Metanephros (tissue), 2 donors: ENCODE results near the genes RAB36 and BCR.

GRCh38 chr22:22123536-22123817, 121.1 kb upstream of the VPREB1 start:
- RAMPAGE, long total RNA: no peak

DNA sequence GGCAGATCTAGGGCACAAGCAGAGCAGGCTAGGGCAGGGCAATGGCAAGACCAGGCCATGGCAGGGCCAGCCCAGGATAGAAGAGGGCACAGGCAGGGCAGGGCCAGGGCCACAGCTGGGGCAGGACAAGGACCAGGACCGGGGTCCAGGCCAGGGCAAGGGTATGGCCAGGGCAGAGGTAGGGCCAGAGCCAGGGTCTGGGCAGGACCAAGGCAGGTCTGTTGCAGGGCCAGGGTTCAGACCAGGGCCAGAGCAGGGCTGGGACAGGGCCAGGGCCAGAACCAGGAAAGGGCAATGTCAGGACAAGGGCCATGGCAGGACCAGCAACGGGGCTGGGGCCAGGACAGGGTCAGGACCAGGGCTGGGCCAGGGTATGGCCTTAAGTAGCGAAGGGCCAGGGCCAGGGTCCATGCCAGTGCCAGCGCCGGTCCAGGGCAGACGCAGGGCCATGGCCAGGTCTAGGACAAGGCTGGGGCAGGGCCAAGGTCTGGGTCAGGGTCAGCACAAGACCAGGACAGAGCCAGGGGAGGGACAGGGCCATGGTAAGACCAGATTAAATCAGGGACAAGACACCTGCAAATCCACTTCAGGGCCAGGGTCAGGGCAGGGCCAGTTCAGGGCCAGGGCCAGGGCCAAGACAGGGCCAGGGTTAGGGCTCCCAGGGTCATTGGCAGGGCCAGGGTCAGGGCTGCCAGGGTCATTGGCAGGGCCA, 47.1 kb downstream of the VPREB1 start:
- RAMPAGE, long total RNA: no peak

DNA sequence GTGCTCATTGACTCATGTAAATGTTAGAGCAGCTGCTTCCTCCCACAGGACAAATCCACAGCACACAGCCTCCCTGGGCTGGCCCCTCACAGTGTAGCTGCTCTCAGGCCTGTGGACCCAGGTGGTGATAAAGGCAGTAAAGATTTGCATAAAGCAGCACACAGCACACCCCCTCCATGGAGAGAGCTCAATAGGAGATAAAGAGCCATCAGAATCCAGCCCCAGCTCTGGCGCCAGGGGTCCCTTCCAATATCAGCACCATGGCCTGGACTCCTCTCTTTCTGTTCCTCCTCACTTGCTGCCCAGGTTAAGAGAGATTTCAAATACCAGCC, 113.8 kb downstream of the ZNF280B start:
- RAMPAGE, long total RNA: no peak

GRCh38 chr22:22519539-22519883, 559 bp downstream of the ZNF280A start:
- RAMPAGE, long total RNA: no peak

DNA sequence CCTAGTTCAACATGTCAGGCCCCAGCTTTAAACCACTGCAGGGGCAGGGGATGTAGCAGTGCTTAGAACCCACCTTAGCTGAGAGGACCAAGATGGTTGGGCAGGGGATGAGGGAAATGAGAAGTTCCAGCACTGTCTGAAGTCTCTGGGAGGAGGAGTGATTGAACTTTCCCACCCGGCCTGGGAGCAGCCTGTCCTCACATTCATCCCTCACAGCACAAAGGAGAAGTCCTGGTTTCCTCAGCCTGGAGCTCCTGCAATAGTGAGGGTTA, 28.5 kb upstream of the PRAME start:
- RAMPAGE, long total RNA: no peak

DNA sequence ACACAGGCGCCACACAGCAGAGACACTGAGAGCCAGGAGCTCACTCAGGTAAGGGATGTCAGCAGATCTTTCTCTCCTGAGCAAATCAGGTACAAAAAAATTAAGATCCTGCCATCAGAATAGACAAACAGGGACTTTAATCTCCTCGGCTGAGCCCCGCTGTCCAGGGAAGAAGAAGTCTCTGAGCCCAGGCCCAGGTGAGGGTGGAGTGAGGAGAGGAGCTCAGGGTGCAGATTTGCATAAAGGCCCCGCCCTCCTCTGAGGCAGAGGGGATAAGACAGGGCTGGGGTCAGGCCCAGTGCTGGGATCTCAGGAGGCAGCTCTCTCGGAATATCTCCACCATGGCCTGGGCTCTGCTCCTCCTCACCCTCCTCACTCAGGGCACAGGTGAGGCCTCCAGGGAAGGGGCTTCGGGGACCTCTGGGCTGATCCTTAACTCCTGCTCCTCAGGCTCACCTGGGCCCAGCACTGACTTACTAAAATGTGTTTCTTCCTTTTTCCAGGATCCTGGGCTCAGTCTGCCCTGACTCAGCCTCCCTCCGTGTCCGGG, 89.9 kb downstream of the GGTLC2 start:
- RAMPAGE, long total RNA: no peak

GRCh38 chr22:22884877-22886015, 2.4 kb upstream of the IGLL5 start:
- RAMPAGE, long total RNA: no peak

DNA sequence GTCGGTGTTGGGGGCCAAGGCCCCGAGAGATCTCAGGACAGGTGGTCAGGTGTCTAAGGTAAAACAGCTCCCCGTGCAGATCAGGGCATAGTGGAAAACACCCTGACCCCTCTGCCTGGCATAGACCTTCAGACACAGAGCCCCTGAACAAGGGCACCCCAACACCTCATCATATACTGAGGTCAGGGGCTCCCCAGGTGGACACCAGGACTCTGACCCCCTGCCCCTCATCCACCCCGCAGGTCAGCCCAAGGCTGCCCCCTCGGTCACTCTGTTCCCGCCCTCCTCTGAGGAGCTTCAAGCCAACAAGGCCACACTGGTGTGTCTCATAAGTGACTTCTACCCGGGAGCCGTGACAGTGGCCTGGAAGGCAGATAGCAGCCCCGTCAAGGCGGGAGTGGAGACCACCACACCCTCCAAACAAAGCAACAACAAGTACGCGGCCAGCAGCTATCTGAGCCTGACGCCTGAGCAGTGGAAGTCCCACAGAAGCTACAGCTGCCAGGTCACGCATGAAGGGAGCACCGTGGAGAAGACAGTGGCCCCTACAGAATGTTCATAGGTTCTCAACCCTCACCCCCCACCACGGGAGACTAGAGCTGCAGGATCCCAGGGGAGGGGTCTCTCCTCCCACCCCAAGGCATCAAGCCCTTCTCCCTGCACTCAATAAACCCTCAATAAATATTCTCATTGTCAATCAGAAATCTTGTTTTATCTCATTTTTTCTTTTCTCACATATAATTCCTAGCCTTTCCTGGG, 13.3 kb downstream of the IGLL5 start:
- RAMPAGE, long total RNA: no peak

GRCh38 chr22:23144857-23146004, at the start of gene RAB36:
Gene RAB36, plus strand, starts transcription at chr22:23145477.
- RAMPAGE, long total RNA: no peak

- RAMPAGE, long total RNA: no peak
Measured at GRCh38 chr22:23152326-23153385, 7.4 kb downstream of the RAB36 start.

- RAMPAGE, long total RNA: no peak
Measured at GRCh38 chr22:23180301-23181299, at the start of gene BCR. Gene BCR, plus strand, starts transcription at chr22:23180509.

GRCh38 chr22:23192608-23192931, 12.3 kb downstream of the BCR start:
- RAMPAGE, long total RNA: no peak

DNA sequence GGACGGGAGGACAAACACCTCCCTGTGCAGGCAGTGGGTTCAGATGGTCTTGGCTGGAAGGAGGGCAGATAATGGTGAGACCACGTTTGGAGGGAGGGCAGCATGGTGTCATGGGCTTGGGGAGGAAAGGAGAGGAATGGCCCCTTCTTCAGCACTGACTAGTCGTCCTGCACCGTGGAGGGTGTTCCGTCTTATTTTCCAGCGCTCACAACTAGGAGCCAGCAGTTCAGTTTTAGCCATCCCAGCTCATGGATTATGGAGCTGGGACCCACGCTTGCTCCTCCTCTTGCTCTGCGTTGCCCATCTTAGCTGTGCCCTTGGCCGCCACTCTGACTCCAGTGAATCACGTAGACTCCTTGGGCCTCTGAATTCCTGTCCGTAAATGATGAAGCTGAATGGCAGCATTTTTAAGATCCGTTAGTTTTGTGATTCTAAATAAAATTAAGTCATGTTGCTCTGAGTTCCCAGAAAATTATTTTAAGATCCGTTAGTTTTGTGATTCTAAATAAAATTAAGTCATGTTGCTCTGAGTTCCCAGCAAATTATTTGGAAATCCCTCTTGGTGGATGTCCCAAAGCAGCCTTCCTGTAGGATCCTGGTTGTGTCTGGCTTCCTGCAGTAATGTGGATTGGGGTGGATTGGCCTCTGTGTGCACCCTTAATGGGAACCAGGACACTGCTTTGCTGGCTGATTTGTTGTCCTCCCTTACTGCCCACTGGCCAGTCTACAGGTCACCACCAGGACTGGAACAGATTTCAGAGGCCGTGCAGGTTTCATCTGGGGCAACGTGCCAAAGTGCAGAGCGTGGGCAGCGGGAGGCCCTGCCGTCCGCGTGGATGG, 23.9 kb downstream of the BCR start:
- RAMPAGE, long total RNA: no peak

- RAMPAGE, long total RNA: no peak
Measured at GRCh38 chr22:23244853-23245838, 64.8 kb downstream of the BCR start.

- RAMPAGE, long total RNA: no peak
Measured at GRCh38 chr22:23265103-23265534, 84.8 kb downstream of the BCR start.

DNA sequence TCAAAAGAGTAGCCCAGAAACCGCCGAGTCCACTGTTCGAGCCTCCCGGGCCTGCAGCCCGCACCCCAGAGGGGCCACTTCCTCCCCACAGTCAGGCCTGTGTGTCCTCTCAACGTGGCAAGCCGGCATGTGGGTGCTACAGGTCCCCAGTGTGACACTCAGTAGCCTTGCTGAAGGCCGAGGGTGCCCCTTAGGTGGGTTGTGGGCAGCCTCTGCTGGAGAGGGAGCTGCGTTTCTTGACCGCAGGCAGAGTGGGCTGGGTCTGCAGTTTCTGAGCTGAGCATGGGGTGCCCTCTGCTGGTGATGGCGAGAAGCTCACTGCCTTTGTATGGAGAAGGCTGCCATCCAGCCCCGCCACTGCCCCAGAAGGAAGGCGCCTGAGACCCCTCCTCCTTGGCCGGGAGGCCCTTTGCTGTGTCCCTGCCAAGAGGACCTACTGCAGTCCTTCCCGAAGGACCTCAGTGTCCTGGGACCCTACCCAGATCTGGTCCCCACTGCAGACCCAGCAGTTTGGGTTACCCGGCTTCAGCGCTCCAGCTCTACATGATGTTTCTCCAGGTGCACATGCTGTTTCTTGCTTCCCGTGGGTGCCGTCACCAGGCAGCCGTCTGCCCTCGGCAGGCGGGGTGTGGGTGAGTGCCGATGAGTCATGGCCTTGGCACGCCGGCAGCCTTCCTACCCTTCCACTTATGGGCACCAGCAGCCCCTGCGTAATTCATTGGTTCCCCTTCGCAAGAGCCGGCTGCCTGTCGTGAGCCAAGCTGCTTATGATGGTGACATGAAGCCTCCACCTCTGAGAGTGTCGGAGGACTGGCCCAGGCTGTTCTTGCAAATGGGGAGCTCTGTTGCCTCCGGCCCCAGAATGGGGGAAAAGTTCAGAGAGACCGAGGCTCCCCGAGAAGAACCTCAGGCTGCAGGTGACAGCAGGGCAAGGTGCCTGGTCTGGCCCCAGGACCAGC, 101.7 kb downstream of the BCR start:
- RAMPAGE, long total RNA: no peak

GRCh38 chr22:23292226-23292981, 112.1 kb downstream of the BCR start:
- RAMPAGE, long total RNA: no peak

- RAMPAGE, long total RNA: no peak
Measured at GRCh38 chr22:23539565-23539987, 40.5 kb downstream of the IGLL1 start.

DNA sequence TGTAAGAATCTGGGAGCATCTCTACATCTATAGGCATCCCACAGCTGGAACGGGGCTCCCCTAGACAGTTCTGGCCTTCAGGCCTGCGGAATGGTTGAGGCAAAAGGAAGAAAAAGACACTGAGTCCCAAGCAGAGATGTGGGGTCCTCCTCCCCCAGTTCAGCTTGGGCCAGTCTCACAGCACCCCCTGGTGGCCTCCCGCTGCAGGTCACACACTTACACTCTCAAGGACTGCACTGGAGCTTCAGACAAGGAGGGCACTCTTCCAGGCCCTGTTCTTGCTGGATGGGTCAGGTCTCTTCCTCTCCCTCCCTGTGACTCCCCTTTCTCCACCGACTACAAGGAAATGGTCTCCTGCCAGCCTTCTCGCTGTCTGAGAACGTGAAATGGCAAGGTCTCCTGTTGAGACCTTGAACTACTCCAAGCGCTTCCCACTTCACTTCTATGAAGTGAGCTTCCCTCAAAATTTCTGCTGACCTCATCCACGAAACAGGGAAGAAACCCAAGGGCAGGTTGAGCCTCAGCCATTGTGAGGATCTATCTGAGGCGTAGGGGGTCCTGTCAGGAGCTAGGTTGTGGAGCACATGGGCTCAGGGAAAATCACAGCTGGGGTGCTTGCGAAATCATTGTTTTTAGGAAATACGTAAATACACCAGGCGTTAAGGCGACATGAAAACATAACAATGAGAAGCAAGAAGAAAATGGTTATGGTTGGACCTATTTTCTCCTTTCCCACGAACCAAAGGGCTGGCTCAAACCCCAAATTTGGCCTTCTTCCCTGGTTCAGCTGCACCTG, 11.2 kb upstream of the IGLL1 start:
- RAMPAGE, long total RNA: no peak

DNA sequence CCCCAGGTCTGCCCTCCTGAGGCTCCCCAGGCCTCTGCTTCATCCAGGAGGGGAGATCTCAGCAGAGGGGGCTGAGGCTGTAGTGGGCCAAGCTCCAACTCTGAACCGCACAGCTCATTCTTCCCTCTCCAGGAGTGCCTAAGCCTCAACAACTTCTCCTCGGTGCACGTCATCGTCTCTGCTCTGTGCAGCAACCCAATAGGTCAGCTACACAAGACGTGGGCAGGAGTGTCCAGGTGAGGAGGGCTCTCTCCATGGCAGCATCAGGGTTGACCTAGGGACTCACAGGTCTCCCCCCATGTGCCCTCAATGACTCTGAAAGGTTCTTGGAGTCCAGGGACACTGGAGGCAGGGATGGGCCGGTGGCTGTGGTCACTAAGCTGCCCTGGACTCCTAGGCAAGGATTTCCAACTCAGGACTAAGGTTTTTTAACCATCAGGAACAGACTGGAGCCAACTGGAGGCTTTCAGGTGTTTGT, 3.4 kb downstream of the RGL4 start:
- RAMPAGE, long total RNA: no peak